Neural progenitor cell (in vitro differentiated cells): ENCODE data around the genes RNF146 and C6orf58.

- RAMPAGE, long total RNA: no peak
These were observed 42.3 kb upstream of the HEY2 start for GRCh38 chr6:125707188-125707522.

GRCh38 chr6:125789184-125789577, 1.6 kb upstream of the NCOA7 start:
- RAMPAGE, long total RNA: no peak

- RAMPAGE, long total RNA: no peak
These were observed 54.4 kb downstream of the NCOA7 start for GRCh38 chr6:125845041-125845586.

GRCh38 chr6:125888989-125890209, 67.2 kb upstream of the HINT3 start:
- RAMPAGE, long total RNA: no peak

DNA sequence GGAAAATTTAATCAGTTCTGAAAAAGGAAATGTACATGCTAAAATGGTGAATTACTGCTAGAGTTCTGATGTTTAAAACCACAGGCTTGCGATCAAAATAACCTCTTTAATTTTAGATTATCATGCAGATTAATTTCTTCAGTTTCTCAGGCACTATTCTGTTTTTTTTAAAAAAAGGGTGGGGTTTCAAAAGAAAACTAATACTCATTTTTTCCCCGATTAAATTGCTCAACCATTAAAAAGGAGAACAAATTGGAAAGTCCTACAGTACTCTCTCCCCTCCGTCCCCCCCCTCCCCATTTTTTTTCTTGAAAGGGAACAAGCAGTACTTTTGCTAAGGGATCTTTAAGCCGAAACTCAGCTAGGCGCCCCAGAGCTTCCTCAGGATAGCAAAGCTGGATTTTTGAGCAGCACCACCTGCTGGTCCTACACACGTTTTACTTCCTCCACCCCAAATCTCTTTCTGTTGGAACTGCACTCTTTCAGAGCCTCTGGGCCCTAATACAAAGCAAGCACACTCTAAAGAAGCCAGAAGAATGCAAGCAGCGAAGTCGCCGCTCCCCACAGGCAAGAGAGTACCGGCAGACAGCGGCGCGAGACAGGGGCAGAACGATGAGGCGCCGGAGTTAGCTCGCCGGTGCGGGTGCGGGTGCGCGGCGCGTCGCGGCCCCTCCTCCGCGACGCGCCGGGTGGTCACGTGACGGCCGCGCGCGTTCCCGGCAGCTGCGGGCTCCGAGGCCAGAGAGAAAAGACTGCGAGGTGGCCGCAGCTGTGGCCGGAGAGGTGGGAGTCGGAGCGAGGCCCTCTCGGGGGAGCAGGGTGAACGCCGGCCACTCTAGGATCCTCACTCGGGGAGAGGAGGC, at the start of gene RNF146:
Gene RNF146 (plus strand): TSS at position 722 of the 863 bp plus-strand sequence.
- RAMPAGE, long total RNA: no peak

- RAMPAGE, long total RNA: no peak
These were observed 1.6 kb downstream of the RNF146 start for GRCh38 chr6:127268104-127268761.

GRCh38 chr6:127268868-127269239, 2.2 kb downstream of the RNF146 start:
- RAMPAGE, long total RNA: no peak

- RAMPAGE, long total RNA: no peak
These were observed at the start of gene C6orf58 for GRCh38 chr6:127577041-127577561. C6orf58 (plus strand) TSS chr6:127577174.

GRCh38 chr6:128241107-128241501, 279.3 kb downstream of the PTPRK start:
- RAMPAGE, long total RNA: no peak

DNA sequence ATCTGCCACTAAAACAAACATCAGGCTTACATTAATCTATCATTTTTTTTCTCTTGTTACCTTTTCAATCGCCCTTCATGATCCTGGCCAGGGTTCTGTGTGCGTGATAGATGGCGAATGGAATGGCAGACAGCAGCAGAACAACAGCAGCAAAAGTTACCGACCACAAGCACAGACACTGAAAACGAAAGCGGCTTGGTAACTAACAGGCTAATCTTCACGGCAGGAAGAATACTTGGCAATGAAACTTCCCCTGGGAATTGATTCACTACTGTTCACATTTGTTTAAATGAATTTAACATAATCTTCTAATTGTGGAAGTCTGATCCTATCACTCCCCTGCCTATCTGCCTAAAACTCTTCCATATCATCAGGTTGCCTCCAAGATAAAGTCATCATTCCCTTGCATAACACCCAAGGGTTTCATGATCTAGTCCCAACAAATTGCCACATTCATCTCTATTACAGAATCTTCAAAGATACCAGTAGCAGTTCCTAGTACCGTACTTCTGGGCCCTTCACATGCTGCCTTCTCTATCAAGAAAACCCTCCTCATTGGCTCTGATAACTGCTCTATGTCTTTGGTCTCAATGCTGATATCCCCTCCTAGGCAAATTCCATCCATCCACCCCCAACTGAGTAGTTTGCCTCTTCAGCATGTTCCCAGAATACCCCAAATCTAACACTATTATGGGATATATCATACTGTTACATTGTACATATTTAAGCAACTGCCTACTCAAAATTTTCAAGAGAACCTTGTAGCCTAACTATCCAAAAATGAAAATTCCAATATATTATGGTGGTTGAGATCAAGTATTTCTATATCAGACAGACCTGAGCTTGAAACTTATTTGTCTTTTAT, 28.5 kb downstream of the PTPRK start:
- RAMPAGE, long total RNA: no peak

DNA sequence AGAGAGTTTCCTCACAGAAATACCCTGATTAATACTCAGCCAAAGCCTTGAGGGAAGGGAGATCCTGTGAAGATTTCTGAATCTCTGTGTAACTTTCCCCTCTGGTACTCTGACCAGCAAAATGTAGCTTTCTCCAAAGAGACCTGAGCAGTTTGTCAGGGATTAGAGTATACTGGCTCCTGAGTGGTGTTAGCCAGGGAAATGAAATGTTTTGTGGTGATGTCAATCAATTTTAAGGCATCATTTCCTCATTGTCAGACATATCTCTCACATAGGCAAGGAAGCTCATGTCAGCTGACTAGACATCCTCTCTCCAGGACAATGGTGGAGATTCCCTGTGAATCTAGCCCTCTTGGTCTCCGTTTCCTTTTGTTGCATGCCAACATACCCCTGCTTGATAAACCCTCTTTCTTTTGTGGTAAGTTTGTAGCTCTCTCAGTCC, 135.5 kb upstream of the PTPRK start:
- RAMPAGE, long total RNA: no peak

DNA sequence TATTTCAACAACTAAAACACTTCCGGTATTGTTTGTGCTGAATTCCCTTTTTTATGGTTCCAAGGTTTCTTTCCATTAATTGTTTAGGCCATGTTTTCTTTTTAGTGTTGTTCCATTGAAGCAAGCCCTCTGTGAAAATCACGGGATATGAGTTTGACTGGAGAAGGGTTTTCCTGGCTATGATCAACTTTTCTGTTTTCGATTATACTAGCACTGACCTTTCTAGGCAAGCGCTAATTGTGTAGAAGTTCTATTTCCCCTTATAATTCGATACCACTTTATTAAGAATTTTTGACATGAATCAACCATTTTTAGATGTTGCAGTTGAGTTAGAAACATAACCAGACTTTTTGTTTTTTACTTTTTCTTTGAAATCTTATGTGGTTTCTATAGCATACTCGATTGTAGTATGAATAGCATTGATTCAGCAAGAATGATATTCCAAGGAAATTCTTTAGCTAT, 2.5 kb downstream of the LAMA2 start:
- RAMPAGE, long total RNA: no peak

DNA sequence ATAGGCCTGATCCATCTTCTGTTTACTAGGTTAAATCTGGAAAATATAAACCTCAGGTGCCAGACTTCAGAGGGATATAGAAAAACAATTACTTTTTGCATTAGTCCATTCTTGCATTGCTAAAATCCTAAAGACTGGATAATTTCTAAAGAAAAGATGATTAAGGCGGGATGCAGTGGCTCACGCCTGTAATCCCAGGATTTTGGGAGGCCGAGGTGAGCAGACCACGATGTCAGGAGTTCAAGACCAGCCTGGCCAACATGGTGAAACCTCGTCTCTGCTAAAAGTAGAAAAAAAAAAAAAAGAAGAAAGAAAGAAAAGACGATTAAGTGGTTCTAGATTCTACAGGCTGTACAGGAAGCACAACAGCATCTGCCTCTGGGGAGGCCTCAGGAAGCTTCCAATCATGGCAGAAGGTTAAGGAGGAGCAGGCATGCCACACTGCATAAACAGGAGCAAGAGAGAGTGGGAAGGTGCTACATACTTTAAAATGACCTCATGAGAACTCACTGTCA, 61.5 kb downstream of the LAMA2 start:
- RAMPAGE, long total RNA: no peak

DNA sequence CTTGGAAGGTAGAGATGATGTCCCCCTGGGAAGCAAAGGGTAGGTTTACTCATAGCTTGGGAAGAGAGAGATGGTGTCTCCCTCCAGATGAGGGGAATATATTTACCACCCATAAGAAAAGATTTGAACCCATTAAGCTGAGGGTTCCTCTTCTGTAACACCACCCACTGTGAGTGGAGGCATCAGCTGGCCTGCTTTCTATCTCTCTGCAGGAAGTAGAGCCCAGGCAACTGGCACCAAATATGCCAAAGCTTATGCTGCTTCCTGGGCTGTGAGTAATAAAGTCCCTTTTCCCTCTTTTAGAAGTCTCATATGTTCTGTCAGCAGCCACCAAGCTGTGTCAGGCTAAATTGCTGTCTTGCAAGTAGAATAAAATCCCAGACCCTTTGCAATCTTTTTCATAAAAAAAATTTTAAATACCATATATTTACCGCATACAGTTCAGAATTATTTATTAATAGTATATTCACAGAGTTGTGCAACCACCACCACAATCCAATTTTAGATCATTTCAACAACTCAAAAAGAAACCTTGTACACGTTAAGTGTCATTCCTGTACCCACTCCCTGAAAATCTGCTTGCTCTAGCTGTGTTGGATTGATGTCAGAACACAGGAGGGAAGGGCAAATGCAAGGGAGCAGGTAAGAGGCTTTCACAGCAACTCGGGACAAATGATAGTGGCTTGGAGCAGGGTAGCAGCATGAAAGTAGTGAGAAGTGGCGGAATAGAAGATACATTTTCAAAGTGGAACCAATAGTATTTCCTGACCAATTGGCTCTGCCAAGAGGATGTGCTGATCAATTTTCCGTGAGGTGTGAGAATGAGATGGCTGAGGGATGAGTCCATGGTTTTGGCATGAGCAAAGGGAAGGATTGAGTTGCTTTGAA, 241.6 kb downstream of the LAMA2 start:
- RAMPAGE, long total RNA: no peak

DNA sequence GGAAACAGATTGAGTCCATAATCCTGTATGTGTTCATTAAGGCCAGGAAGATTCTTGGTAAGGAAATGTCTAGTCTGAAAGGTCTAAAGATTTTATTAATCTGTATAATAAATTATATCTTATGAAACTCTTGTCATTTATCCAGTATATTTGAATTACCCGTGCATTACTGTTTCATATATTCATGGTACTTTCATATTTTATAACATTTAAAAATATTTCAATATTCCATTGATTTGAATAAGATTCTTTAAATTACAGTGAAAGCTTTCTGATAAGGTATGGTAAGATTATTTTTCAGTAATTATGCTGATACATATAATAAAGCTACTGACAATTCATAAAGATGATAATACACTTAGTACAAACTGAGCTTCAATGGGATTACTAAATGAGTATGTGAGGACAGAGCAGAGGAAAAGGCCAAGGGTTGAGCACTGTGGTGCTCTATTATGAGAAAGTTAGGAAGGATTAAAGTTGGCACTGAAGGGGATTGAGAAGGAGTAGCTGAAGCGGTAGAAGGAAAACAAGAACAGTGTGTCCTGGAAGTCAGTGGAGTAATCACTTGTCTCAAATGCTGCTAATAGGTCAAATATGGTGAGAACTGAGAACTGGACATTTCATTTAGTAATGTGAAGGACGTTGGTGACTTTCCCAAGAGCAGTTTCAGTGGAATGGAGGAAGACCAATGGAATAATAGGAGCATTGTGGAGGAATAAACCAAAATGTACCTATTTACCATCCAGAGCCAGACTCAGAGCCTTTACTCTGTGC, 255.7 kb downstream of the LAMA2 start:
- RAMPAGE, long total RNA: no peak

DNA sequence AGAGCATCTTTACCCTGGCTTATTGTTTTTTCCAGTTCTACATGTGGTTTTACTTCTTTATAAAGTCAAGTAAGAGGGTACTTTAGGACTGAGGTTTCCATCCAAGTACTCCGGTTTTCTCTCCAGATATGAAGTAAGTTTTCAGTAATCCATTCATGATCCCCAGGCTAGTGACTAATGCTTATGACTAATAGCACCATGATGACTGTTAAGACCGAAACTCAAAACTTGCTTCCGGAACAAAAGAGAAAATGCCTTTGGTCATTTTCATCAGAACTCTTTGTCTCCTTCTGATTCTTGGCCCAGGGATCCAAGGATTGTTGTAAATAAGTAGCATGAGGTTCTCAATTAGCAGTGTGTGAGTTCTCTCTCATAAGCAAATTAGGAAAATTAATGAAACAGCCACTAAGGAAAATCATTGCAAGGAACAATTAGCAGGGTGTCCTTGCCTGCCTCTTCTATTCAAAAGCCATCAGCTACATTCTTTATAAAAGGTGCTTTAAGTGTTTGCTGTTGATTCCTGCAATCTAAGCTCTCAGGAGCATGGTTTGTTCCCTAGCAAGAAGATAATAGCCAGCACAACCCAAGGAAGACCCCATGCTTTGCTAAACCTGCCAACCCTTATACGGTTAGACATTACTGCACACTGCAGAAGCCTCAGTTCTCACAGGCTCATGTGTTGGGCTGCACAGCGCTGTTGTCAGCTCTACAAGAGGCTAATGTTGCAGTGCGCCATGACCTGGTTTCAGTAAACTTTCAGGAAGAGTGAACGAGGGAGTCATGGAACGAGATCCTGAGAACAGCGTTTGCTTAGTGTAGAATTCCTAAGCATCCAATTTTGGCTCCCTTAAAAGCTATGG, 218.8 kb downstream of the ARHGAP18 start:
- RAMPAGE, long total RNA: no peak

DNA sequence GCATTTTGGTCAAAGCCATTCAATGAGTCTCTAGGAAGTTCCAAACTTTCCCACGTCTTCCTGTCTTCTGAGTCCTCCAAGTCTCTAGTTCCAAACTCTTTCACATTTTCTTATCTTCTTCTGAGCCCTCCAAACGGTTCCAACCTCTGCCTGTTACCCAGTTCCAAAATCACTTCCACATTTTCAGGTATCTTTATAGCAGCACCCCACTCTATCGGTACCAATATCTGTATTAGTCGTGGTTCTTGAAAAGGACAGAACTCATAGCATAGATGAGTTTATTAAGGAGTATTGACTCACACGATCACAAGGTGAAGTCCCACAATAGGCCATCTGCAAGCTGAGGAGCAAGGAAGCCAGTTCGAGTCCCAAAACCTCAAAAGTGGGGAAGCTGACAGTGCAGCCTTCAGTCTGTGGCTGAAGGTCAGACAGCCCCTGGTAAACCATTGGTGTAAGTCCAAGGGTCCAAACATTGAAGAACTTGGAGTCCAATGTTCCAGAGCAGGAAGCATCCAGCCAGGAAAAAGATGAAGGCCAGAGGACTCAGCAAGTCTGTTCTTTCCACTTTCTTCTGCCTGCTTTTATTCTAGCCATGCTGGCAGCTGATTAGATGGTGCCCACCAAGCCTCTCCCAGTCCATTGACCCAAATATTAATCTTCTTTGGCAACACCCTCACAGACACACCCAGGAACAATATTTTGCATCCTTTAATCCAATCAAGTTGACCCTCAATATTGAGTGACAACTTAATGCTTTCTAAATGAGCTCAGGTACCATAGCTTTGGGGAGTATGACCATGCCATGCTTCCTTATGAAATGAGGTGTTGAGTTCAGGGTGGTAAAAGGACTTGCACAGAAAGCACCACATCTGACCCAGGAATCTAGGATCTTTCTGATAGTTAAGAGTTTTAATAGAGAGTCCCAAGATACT, 120.2 kb downstream of the ARHGAP18 start:
- RAMPAGE, long total RNA: no peak

DNA sequence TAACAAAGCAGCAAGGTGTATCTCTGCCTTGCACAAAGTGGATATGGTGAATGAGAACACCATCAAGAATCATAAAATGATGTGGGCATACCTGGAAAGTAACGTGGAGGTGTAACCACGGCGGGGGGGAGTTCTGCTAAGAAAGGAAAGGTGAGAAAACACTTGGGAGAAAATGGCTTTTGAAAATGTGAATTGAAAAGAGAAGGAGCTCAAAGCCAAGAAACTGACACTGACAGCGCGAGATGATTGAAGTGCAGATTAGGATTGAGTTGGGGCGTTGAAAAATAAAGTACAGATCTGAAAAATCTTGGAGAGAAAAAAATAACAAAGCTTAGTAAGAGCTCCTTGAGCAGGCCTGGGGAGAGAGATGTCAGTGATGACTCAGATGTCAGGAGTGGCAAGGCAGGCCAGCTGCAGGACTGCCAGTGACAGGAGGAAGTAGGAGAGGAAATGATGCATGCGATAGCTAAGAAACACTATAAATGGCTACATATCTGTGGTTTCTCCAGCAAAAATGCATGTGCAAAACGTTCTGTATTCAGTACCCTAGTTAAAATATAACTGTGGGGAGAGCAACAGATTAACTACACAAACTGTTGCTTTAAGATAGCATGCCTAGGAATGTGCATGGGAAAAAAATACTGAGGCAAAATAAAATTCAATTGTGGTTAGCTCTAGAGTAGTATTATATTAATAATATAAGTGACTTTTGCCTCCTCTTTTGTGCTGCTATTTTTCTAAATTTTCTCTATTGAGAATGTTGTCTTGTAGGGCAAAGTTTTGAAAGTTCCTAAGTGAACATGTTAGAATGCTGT, 26.0 kb downstream of the ARHGAP18 start:
- RAMPAGE, long total RNA: no peak

DNA sequence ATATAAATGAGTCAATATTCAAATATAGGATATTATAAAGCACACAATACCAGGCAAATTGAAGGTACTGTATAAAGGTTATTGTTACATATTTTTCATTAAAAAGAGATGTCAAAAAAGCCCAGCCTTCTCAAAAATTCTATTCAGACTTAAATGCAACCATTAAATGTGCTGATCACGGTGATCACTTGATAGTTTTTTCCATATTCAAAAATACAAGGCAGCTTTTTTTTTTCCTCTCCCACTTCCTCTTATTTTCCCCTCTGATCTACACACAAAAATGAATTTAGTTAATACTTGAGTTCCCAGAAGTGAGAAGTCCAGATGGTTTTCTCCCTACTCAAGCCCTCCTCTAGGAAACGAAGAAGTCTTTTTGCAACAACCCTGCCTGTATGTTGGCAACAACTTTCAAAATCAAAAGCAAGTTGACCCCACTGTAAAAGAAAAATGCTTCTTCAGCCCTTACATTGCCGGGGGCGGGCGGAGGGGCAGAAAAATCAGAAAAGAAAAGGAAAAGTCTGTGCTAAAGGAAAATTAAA, 24.4 kb downstream of the ARHGAP18 start:
- RAMPAGE, long total RNA: no peak

DNA sequence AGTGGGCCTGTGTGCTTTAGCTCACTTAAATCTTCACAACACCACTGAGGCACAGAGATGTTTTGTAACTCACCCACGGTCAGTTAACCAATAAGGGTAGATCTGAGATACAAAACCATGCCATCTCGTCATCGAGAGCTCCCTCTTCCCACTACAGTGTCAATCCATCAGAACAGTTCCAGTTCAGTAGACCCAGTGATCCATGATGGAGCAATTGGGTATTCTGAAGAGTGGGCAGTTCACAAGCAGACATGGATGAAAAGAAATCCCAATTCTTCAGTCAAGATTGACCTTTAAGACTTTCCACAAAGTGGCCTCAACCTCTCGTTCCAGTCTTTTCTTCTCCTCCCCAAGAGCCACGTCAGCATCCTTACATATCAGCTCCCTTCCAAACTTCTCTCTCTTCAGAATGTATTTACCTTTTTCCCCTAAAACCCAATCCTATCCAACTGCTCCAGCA, 22.1 kb downstream of the ARHGAP18 start:
- RAMPAGE, long total RNA: no peak